Subcutaneous adipose tissue (tissue), 3 donors: ENCODE measurements around the genes PRICKLE4 and TAF8.

GRCh38 chr6:39947643-39948000, 13.4 kb upstream of the MOCS1 start:
- PRO-cap: no peak
- RAMPAGE, long total RNA, 3 experiments: no peak in any of the 3 experiments

DNA sequence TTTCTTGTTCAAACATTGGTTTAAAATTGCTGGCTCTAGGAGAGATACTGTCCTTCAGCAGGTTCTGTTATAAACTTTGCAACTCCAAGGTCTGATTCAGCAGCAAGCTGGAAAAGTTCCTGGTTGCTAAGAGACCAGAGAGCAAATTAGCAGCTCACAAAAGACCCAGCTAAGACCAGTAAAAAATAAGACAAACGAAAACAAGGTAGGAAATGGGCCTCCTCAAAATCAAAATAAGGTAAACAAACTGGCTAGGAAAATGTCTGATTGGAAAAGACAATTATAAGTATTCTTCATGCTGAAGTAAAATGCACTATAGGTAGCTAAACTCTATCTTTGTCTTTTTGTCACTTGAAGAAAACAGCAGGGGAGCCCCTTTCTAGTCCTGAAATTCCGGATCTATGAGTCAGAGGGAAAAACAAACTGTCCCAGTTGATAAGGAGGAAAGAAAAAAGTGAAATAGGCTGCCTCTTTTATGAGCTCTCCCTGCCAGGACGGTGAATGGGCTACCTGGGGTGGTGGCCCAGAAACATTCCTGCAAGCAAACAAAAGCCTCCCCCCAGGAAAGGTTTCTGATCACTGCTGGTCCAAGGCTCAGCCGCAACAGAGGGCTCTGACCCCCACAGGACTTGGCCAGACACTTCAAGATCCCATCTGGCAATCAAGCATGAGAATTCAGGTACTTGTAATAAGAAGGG, 41.6 kb downstream of the UNC5CL start:
- PRO-cap: no peak
- RAMPAGE, long total RNA, 3 experiments: no peak in any of the 3 experiments

GRCh38 chr6:41038258-41038541, 821 bp downstream of the UNC5CL start:
- PRO-cap: no peak
- RAMPAGE, long total RNA, 3 experiments: no peak in any of the 3 experiments

GRCh38 chr6:41285497-41286254, 806 bp downstream of the TREM1 start:
- PRO-cap: no peak
- RAMPAGE, long total RNA, 3 experiments: no peak in any of the 3 experiments

DNA sequence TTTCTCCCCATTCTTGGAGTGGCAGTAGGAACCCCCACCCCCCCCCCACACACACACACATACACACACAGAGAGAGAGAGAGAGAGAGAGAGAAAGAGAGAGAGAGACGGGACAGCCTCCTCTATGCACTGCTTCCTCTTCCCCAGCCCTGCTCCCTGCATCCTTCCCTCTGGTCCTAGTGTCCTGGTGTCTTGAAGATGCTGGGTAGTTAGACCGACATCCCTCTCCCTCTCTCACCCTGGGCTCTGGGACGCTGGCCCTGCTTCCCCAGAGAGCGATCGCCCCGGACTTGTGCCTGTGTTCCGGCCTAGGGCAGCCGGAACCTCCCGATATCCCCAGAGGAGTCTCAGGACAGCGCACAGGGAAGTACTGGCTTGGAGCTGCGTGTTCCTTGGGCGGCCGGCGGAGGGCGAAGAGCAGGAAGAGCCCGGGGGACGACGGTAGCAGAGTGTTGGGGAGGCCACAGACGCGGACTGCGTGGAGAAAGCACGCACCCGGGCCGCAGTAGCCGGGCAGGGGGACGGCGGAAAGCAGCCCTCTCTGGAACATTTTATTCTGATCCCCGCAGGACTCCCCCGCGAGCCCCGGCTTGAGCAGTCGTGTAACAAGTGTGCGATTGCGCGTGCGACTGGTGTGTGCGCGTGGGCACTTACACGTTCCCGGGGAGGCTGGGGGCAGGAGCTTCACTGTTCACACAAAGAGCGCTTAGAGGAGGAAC, 36.0 kb downstream of the NCR2 start:
- PRO-cap: no peak
- RAMPAGE, long total RNA, 3 experiments: no peak in any of the 3 experiments

DNA sequence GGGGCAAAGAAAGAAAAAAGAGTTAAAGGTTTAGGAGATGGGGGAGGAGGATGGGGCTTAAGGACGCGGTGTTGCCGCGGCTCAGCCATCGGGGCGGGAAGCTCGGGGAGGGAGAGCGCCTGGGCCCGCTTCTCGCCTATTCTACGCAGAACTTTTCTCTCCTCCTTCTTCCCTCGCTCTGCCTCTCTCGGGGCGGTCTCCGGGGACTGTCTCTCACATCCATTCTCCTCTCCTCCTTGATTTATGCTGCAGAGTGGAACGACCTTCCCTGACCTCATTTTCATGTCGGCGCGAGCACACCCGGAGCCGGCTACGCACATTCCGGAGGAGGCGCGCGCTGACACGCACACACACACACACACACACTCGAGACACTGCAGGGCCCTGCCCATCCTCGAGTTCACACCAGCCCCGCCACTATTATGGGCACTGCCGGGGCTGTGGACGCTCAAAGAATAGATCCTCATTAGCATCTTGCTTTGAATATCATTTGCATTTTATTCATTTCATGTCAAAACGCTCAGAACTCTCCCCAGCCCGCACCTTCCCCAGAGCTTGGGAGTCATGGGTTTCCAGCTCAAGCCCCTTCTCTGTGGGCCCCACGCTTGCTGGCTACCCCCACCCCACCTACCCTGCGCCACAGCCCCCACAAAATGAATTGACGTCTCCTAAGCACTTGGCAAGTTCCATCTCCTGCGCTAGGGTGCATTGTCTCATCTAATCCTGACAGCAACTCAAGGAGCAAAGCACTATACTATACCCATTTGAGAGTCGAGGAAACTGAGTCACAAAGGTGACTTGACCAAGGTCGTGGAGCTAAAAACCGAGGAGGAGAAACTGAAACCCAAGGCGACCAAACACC, 36.8 kb downstream of the NCR2 start:
- PRO-cap: no peak
- RAMPAGE, long total RNA, 3 experiments: no peak in any of the 3 experiments

GRCh38 chr6:41527896-41528588, 18.1 kb upstream of the FOXP4 start:
- PRO-cap: no peak
- RAMPAGE, long total RNA, 3 experiments: no peak in any of the 3 experiments

- PRO-cap: no peak
- RAMPAGE, long total RNA, 3 experiments: no peak in any of the 3 experiments
Measured at GRCh38 chr6:41577756-41579010, 32.0 kb downstream of the FOXP4 start.

DNA sequence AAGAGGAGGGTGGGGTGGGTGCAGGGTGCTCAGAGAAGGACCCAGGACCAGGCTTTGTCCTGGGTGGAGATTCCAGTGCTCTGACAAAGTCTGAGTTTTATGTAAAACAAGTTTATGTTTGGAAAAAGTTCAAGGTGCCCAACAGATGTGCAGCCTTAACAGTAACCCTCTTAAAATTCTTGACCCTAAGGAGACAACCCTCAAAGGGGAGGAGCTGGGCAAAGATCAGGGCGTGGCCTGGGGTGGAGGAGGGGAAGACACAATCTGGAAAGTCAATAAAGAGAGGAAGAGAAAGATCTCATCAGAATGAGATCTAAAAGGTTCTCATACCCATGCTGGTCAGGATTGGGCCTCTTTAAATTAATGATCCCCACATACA, 32.8 kb downstream of the FOXP4 start:
- PRO-cap: no peak
- RAMPAGE, long total RNA, 3 experiments: no peak in any of the 3 experiments

- PRO-cap: no peak
- RAMPAGE, long total RNA, 3 experiments: no peak in any of the 3 experiments
Measured at GRCh38 chr6:41591220-41592025, 45.2 kb downstream of the FOXP4 start.

DNA sequence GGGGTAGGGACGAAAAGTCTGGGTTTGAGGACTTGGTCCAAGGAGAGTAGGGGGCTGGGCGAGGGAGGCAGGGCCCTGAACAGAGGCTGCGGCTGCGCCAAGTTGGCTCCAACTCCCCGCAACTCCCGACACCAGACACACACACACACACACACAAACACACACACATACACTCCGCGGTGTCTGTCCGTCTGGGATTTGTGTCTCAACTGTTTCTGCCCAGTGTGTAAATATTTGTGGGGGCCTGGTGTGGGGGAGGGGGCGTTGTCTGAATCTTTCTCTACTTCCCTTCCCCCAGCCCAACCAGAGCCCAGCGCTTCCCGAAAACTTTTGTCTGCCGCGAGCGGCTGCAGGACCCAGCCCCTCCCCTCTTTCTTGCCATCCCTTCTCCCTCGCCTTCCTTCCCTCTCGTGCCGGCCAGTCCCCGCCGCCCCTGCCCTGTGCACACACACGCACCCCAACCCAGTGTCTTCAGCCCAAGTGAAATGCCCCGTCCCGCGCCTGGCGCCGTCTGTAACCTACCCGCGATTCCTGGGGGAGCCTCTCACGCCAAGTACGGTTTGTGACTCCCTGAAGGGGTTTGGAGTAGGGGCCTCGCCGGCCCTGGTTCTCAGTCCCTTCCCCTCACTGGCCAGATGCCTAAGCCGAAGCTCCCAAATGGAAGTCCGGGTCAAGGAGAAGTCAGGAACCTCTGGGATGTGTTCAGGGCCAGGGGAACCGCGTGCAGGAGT, 840 bp downstream of the MDFI start:
- PRO-cap: unidirectional peak, minus-strand start at position 207 of the sequence
- RAMPAGE, long total RNA, 3 experiments: no peak in any of the 3 experiments

DNA sequence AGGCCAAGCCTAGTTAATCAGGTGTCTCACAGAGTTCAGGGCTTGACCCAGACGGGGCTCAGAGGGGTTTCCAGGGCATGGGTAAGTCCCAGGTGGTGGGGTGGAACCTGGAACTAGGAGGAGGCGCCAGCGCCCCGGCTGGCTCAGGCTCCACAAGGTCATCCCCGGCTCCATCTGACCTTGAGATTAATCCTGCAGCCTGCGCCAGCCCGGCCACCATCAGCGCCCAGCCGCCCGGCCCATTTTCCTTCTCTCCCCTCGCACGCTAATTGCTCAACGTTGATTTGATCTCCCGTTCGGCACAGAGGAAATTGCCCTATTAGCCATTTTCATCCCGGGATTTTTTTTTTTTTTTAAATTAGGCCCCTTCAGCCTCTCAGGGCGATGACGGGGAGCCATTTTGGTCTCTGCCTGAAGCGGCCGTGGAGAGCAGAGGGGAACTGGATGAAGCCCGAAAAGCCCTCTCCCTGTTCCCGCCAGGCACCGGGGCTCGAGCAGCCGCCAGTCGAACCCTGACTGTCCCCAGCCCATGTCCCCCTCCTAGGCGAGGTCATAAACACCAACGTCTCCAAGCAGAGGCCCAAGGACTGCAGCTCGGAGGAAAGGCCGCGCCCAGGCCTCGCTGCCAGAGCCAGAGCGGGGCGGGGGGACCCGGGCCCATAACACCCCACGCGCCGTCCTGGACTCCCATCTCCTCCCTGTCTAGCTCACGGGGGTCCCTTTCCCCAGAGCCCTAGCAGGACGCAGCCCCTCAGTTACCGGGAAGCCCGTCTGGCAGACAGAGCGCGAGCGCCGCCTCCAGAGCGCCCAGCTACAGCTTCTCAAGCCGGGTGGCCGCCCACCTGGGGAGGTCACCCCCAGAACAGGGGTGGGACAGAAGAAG, 44.7 kb downstream of the MDFI start:
- PRO-cap: no peak
- RAMPAGE, long total RNA, 3 experiments: no peak in any of the 3 experiments

DNA sequence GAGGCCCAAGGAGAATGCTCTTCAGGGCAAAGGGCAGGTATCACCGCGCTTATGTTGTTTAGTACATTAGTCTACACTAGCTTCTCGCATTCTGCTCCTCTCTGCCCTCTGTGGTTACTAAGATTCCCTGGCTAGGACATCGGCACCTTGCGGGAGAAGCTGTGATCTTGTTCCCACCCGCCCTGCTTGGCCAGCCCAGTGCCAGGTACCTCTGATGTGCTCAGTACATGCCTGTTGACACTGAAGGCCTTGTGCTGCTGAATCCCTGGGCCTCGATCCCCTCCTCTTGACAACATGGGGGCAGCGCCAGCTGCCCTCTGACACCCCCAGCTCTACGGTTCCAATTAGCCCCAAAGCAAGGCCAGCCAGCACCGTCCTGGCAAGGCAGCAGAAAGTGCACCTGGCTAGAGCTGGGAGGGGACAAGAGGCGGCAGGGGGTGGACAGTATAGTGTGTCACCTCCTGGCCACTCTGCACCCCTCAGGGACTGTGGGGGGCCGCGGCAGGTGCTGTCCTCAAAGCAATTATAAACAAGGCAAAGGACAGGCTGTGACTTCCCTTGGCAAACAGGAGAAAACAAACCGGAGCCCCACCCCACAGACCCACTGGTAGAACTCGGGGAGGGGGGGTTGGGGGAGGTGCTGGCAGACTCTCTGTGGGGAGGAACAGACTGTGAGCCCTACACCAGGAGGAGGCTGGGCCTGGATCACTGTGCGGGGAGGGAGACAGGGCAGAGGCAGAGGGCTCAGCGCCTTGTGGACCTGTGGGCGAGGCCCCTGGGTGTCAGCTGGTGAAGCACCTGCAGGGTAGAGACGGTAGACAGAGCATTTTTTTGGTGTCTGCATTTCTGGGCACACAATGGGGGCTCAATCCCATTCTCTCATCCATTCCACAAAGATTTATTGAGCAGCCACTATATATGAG, 7.1 kb downstream of the TFEB start:
- PRO-cap: no peak
- RAMPAGE, long total RNA, 3 experiments: no peak in any of the 3 experiments

DNA sequence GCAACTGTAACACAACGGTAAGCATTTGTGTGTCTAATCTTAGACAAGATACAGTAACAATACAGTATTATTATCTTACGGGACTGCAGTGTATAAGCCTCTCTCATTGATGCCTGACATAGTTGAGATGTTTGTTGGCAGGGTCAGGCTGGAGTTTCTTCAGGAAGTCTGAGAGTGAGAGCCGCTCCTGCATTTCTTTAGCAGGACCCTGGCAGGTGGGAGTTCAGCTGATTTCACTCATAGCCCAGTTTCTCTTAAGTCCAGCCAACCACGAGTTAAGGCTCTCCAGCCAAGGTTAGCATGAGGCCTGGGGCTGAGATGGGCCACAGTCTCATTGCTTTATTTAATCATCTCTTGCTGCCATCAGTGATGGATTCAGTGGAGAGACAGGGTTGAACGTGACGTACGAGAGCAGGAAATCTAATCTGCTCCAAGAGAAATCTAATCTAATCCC, 11.2 kb upstream of the PGC start:
- PRO-cap: no peak
- RAMPAGE, long total RNA, 3 experiments: no peak in any of the 3 experiments

- PRO-cap: unidirectional peak, plus-strand start at chr6:41780785
- RAMPAGE, long total RNA, 3 experiments: start-site peak on the plus strand in 2 of 3 experiments, at chr6:41780733-41780797 at its widest, 31 to 53 reads per replicate
Measured at GRCh38 chr6:41780318-41781213, at the start of gene PRICKLE4. TSS of gene PRICKLE4 (plus strand) at chr6:41780782.

DNA sequence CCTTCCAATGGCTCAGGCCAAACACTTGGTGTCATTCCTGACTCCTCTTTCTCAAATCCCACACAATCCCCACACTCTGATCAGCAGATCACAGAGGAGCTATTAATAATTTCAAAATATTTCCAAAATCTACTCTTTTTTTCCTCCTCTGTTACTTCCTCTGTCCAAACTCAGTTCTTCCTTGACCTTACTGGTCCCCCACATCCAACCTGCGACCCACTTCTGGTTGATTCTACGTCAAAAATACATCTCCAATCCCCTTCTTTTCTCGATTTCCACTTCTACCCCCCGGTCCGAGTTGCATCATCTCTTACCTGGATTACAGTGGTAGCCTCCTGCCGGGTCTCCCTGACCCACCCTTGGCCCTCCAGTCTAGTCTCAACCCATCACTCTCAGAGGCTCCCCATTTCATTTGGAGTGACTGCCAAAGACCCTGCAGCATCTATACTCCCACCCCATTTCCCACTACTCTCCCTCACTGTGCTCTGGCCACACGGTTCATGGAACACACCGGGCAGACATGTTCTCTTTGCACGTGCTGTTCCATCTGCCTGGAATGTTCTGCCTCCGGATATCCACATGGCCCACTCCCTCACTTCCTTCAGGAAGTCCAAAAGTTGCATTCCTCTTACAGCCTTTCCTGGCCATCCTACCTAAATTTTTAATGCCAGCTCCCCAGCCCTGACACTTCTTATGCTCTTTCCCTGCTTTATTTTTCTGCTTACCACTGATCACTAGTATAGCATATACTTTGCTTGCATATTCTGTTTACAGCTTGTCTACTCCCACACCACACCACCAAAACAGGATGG, 6.1 kb upstream of the CCND3 start:
- PRO-cap: no peak
- RAMPAGE, long total RNA, 3 experiments: no peak in any of the 3 experiments

GRCh38 chr6:42020490-42020846, 29.9 kb upstream of the TAF8 start:
- PRO-cap: no peak
- RAMPAGE, long total RNA, 3 experiments: no peak in any of the 3 experiments

DNA sequence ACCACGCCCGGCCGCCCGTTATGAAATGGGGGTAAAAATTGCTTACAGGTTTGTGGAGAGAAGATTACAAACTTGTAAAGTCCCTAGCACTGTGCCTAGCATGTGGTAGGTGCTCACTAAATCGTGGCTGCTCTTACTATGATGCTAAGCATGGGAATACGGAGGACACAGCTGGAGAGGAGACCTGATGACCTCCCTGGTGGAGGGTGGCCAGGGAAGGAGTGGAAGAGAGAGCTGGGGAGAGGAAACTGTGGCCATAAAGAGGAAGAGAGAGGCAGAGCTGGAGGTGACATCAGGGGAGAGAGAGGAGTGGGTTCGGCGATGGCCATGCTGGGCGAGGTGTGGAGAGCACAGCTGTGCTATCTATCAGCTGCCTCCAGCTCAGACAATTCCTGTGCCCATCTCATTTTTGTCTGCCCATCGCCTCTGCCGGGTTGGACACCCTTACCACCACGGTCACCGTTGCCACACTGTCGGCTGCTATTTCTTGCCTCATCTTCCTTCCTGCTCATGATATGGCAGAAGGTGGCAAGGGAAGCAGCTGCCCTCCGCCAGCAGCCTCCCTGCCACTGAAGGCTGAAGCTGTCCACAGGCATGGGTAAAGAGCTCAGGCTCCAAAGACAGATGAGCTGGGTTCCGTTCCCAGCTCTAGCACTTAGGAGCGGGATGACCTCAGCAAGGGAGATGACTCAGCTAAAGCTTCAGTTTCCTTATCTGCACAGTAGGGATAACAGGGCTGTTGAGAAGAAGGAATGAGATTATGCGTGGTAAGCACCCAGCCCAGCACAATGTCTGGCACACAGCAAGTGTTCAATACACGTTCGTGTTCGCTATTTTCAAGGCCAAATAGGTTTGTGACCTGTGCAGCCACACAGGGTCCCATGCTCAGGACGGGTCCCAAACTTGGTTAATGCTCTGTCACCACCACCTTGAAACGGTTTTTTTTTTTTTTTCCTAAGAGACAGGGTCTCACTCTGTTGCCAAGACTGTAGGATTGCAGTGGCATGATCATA, 22.0 kb upstream of the TAF8 start:
- PRO-cap: no peak
- RAMPAGE, long total RNA, 3 experiments: no peak in any of the 3 experiments

GRCh38 chr6:42049763-42051234, at the start of gene TAF8:
TSS of gene TAF8 (plus strand) at chr6:42050524.
- PRO-cap: bidirectional peak, plus-strand start at chr6:42050524, minus-strand start at chr6:42050356; bidirectional peak, plus-strand start at chr6:42050928, minus-strand start at chr6:42050781
- RAMPAGE, long total RNA, 3 experiments: start-site peak on the plus strand in 3 of 3 experiments, at chr6:42050520-42050986 at its widest, 41 to 474 reads per replicate

- PRO-cap: no peak
- RAMPAGE, long total RNA, 3 experiments: no peak in any of the 3 experiments
Measured at GRCh38 chr6:42122478-42123199, 19.8 kb downstream of the C6orf132 start.